Neuron (in vitro differentiated cells): ENCODE measurements around the gene FAM184A.

GRCh38 chr6:117535155-117535343 is 52.6 kb downstream of the DCBLD1 start:
- PRO-cap: no peak

DNA sequence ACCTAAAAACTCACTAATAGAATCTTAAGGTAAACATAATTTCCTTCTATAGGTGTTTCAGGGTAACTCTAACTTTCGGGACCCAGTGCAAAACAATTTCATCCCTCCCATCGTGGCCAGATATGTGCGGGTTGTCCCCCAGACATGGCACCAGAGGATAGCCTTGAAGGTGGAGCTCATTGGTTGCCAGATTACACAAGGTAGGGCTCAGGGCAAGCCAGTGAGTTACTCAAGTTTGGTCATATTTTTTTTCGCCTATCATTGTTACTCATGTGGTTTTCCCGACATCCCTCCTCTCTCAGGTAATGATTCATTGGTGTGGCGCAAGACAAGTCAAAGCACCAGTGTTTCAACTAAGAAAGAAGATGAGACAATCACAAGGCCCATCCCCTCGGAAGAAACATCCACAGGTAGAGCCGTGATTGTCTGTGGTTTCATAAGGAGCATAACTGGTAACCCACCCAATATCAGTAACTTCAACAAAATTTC is 58.2 kb downstream of the DCBLD1 start:
- PRO-cap: no peak

DNA sequence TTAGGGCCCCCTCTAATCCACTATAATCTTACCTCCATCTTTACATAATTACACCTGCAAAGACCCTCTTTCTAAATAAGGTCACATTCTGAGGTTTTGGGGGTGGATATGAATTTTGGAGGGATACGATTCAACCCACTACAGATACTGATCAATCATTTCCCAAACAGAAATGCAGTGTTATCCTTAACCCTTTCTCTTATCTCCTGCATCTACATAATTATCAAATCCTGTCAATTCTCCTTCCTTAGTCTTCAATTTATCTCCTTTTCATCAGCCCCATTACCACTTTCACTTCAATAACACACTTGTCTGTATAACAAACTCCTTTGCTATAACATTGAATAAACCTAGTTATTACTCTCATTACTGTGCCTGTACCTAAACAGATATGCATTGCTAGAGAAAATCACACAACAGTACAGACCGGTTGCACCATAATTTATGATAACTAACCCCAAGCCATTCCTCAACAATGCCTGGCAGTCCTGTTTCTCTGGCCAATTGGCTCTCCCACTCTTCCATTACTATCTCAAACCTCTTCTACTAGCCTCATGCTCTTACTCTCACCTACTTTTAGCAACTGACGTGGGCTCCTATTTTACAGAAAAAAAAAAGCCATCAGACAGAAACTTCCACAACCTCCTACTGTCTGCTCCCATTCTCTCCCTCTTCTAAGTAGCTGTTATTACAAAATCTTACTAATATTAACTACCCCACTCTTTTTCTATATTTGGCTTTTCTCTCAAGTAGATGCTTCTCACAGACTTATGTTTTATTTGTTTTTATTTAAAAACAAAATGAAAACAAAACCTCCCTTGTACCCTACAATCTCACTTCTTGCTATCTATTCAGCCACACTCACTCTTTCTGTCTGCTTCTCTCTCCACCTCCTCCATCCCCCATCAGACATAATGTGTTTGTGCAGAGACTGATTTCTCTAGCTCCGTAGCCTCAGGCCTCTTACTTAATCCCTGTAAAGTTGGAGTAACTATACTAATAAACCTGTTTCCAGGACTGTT is 9.4 kb downstream of the GOPC start:
- PRO-cap: no peak

DNA sequence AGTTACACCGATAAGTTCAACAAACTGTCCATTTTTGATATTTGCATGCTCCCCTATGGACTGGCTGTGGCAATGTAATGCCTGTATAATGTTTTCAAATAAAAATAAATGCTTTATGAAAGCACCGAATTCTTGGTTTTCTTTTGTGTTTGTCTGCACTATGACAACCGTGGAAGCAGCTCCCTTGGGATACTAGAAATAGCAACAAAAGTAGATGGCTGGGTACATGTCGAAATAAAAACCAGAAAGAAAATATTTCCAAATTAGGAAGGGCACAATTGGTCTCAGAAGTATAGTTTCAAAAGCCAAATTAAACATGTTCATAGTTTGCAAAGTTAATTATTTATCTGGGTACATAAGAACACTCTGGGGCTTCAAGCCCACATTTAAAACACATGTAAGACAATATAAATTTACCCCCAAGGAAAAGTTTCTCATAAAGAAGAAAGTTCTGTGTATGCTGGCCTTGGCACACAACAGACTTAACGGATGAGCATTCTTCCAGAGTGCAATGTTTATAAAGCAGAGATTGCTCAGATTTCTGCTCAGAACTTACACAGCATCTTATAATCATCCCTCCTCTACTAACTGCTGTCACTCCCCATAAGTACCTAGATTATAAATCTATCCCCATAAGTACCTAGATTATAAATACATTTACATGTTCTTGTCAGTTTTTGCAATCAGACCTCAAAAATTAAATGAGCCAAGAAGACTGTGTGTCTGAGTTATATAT is 230.4 kb upstream of the PLN start:
- PRO-cap: no peak

- PRO-cap: no peak
Measured at GRCh38 chr6:118408015-118408436, 140.1 kb upstream of the PLN start.

GRCh38 chr6:118664348-118664702 is 12.9 kb upstream of the CEP85L start:
- PRO-cap: no peak

GRCh38 chr6:118724032-118724692 is 72.8 kb upstream of the CEP85L start:
- PRO-cap: no peak

- PRO-cap: no peak
Measured at GRCh38 chr6:118808449-118809504, 85.2 kb upstream of the ASF1A start.

- PRO-cap: no peak
Measured at GRCh38 chr6:118892205-118893045, 1.5 kb upstream of the ASF1A start.

DNA sequence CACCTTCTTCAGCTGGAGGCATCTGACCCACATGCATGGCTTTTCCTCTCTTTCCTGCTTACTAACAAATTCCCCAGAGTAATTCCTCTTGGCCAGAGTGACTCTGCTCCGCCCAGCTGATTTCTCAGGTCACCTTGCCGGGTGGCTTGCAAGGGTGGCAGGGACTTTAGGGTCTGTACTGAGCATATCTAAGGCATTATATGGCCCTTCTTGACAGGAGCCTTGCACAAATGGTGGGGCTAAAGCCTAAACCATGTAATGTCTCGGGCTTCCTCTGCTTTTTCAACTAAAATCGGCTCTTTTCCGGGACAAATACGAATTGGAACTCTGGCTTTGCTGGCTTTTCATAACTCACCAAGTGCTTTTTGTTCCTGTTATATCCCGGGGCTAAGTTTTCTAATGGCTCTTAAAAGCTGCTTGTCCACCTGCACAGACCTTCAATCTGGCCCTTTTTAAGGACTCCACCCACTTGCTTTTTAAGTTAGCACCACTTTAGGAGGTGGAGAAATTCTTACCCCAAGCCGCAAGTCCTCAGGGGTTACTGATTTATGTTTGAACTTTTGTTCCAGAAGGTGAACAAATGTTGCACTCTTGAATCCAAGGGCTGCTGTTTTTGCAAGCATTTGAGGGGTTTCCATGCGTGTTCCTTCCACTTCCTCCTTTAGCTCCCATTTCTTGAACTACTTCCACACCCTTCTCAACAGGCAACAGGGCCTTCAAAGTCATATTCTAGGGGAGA is 37.9 kb downstream of the FAM184A start:
- PRO-cap: no peak

- PRO-cap: bidirectional peak, plus-strand start at chr6:119078525, minus-strand start at chr6:119078514; bidirectional peak, plus-strand start at chr6:119078824, minus-strand start at chr6:119078715
Measured at GRCh38 chr6:119078373-119078910, at the start of gene FAM184A. Gene FAM184A (minus strand): TSS chr6:119078664.

- PRO-cap: no peak
Measured at GRCh38 chr6:119146991-119147445, 68.6 kb upstream of the FAM184A start.

GRCh38 chr6:119147446-119147906 is 69.0 kb upstream of the FAM184A start:
- PRO-cap: no peak

DNA sequence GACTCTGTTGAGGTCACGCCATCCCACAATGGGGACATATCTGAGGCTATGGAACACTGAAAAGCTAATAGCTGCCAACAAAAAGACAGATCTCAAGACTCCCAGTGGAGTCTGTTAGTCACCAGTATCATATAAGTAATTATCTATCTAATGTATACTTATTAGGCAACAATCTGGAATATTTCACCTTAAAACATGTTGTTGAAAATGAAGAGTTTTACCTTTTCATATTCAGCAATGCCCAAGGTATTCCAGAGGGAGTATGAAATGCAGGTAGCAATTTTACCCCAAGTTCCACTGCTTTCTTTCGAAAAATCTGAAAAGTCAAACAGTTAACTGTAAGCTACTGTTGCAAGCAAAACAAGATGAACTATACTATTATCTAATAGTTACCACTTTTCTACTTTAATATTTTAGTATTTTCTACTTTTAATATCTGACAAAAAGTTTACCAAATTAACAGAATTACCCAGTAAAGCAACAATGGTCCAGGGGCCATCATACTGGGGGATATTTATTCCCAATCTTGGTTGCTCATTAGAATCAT is 101.4 kb downstream of the MAN1A1 start:
- PRO-cap: no peak

- PRO-cap: no peak
Measured at GRCh38 chr6:119346382-119347071, 3.0 kb downstream of the MAN1A1 start.

GRCh38 chr6:119350052-119351013 is 772 bp upstream of the MAN1A1 start:
- PRO-cap: no peak

DNA sequence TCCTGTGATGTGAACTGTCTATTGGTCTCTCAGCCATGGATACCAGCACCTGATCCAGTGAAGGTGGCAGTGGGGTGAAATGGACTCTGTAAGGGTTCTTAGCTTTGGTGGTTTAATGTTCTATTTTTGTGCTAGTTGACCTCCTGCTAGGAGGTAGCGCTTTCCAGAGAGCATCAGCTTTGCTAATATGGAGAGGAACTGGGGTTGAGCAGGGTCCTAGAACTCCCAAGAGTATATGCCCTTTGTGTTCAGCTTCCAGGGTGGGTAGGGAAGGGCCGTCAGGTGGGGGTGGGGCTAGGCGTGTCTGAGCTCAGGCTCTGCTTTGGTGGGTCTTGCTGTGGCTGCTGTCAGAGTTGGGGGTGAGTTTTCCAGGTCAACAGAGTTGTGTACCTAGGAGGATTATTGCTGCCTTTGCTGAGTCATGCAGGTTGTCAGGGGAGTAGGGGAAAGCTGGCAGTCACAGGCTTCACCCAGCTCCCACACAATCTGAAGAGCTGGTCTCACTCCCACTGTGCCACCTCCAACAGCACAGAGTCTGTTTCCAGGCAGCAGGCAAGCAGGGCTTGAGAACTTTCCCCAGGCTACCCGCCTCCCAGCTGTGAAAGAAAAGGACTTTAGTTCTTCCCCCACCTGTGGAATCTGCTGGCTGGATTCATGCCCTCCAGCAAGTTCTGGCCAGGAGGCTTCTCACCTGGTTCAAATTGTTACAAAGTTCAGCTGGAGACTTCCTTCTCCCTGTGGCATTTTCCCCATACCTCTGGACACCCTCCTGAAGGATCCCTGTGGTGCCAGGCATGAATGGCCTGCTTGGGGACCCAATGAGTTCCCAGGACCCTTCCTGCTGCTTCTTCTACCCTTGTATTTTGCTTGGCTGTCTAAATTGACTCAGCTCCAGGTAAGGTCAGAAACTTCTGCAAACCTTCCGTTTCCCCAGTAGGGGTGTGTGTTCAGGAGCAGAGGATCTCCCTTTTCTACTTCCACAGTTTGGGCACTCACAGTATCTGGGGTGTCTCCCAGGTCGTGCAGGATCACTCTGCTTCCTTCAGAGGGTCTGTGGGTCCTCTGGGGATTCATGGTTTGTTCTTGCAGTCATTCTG is 377.9 kb upstream of the MAN1A1 start:
- PRO-cap: no peak

DNA sequence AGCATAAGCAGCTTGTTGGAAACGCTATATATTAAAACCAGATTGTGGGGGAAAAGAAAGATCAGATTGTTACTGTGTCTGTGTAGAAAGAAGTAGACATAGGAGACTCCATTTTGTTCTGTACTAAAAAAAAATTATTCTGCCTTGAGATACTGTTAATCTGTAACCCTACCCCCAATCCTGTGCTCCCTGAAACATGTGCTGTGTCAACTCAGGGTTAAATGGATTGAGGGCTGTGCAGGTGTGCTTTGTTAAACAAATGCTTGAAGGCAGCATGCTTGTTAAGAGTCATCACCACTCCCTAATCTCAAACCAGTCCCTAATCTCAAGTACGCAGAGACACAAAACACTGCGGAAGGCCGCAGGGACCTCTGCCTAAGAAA is 402.9 kb downstream of the TBC1D32 start:
- PRO-cap: no peak

DNA sequence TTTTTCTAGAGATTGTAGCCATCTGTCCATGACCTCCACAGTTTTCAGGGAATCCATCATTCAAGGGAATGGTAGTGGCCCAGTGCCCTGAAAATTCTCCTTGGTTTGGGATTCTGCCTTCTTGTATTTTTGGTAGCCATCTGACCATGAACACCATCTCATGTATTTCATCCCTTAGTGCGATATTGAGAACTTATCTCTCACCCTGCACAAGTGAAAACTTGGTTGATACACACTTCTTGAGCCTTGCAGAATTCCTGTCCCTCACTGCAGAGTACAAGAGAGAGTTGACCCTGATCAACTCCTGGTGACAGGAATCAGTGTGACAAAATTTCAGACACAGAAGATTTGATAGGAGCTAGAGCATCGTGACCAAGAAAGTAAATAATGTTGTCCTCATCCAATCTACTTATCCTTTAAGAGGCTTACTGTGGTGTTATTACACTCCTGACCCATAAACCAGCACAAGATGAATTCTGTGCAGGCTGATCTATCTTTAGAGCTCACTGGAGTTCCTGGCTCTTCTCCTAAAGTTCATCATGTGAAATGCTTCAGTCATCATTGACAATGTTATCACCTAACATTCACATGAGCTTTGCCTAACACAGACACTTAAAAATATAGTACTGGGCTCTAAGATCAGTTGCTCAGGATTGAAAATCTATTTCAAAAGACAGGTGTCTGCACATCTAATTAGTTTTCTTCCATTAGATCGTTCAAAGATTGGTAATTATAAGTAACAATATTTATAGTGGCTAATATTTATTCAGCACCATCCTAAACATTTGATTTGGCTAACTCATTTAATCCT is 271.1 kb upstream of the HSF2 start:
- PRO-cap: no peak

GRCh38 chr6:122457454-122458071 is 14.0 kb downstream of the SERINC1 start:
- PRO-cap: no peak